Osteocyte (in vitro differentiated cells): ENCODE data around the genes LRRFIP2, CTDSPL and SCN5A.

- PRO-cap: no peak
Observed at GRCh38 chr3:37174349-37175232, at the start of gene LRRFIP2. Gene LRRFIP2 (minus strand): TSS chr3:37174582.

DNA sequence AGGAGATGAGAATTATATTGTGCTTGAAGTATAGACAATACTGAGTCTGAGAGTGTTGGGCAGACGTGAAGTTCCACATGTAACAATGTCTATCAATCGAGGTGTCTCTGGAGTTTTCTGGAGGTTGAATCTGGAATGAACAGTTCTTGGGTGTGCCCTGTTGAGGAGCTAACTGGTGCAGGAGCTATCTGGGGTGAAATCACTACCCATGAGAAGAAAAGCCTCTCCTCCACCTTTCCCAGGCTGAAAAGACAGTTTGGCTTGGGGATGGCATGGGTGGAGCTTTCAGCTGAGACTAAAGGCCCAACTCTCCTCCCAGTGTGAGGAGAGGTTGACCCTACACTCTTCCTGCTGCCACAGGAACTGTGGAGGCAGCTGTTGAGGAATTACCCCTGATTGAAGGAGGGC is 14.4 kb upstream of the GOLGA4 start:
- PRO-cap: no peak

DNA sequence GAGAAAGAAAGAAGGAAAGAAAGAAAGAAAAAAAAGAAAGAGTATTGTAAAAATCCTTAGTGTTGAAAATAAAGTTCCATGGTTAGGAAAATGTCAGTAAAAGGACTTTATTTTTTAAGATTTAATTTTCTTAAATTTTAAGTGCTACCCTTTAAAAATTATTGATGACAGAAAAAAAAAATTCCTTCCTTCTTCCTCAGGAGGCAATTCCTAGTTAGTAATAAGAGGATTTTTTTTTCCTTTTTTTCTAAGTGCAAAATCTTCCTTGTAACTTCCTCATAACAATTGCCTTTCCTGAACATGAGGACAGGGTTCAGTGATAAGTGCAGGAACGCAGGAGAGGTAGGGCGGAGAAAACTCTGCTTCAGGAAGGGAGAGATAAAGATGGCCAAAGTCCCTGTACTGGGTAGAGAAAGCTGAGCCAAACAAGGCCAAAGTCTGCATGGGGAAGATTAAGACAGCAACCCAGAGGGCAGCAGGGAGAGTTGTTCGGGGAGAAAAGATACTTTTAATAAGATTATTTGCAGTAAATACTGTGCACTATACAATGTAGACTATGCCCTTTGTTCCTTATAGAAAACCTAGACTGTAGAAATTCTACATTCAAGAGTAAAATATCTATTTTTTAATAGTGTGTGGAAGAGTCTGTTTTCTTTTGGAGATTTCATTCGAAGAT is 13.4 kb upstream of the GOLGA4 start:
- PRO-cap: no peak

GRCh38 chr3:37299217-37299535 is 56.1 kb downstream of the GOLGA4 start:
- PRO-cap: no peak

DNA sequence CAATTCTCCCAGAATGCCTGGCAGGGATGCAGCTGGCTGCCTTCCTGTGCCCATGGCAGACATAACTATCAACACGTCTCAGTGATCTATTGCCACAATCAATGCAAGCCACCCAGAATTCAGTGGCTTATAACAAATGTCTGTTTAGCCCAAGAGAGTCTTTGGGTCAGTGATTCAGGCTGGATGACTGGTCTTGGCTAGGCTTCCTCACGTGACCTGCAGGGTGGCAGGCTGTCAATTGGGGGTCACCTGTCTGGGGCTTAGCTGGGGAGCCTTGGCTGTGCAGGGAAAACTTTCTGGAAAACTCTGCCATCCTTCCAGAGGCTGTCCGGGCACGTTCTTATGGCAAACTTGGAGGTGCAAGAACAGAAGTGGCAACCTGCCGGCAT is 64.4 kb upstream of the ITGA9 start:
- PRO-cap: no peak

- PRO-cap: no peak
Observed at GRCh38 chr3:37526436-37527118, 74.6 kb downstream of the ITGA9 start.

GRCh38 chr3:37739447-37740143 is 122.1 kb upstream of the CTDSPL start:
- PRO-cap: no peak

DNA sequence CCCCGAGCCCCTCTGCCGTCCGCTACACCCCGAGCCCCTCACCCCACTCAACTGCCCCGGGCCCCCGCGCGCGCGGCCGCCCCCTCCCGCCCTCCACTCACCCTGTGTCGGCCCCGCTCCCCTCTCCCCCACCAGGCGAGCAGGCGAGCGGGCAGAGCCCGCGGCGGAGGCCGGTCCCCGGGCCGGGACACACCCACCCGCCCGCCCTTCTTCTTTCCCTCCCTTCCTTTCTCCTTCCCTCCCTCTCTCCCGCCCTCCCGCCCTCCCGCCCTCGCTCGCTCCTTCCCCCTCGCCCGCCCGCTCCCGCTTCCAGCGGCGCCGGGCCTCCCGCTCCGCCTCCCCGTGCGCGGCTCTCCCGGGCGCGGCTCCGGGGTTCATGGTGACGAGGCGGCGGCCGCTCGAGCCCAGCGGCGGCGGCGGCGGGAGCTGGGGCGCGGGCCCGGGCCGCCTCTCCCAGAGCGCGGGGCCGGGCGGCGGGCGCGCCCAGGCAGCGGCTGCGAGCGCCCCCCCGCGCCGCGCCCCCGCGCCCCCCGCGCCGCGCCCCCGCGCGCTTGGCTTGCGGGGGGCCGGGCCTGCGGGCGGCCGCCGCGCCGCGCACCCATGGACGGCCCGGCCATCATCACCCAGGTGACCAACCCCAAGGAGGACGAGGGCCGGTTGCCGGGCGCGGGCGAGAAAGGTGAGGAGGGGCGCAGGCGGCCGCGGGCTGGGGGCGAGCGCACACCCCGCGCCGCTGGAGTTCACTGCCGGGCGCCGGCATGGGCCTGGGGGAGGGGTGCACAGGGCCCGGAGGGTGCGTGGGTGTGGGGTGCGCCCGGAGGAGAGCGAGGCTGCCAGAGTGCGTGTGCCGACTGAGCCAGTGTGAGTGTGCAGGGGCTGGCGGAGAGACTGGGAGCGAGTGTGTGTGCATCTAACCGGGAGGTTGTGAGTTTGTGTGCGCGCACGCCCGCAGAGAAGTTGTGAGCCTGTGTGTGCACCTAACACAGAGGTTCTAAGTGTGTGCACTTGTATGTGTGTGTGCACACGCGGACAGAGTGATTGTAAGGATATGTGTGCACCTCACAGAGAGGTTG is at the start of gene CTDSPL:
CTDSPL (plus strand) TSS at position 281 of the 1,073 bp plus-strand sequence.
- PRO-cap: unidirectional peak, plus-strand start at position 352 of the sequence

- PRO-cap: no peak
Observed at GRCh38 chr3:37942883-37943448, 47.6 kb upstream of the VILL start.

- PRO-cap: no peak
Observed at GRCh38 chr3:37982124-37983036, 8.2 kb upstream of the VILL start.

- PRO-cap: no peak
Observed at GRCh38 chr3:37983274-37983901, 7.2 kb upstream of the VILL start.

DNA sequence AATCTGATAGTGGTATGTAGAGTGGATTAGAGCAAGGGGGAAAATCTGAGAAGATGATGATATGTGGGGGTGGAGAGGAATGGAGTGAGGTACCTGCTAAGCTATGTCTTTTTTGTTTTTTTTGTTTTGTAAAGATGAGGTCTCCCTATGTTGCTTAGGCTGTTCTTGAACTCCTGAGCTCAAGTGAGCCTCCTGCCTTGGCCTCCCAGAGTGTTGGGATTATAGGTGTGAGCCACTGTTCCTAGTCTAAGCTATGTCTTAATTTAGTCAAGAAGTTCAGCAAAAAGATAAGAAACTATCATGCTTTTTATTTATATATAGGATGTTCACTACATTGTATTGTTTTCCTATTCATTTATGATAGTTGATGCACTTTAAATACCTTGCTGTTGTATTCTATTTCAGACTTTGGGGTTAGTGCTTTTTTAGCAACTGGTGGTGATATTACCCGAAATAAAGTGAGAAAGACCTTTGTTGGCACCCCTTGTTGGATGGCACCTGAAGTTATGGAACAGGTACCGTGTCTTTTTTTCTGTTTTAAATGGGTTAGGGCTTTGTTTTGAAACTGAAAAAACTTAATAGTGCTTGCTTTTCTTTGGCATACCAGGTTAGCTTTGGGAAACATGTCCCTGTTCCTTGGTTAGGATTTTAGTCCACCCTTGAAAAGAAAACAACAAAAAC is 44.3 kb upstream of the SLC22A13 start:
- PRO-cap: no peak

GRCh38 chr3:38347129-38347397 is 478 bp downstream of the XYLB start:
- PRO-cap: no peak

GRCh38 chr3:38347398-38347878 is 853 bp downstream of the XYLB start:
- PRO-cap: no peak

DNA sequence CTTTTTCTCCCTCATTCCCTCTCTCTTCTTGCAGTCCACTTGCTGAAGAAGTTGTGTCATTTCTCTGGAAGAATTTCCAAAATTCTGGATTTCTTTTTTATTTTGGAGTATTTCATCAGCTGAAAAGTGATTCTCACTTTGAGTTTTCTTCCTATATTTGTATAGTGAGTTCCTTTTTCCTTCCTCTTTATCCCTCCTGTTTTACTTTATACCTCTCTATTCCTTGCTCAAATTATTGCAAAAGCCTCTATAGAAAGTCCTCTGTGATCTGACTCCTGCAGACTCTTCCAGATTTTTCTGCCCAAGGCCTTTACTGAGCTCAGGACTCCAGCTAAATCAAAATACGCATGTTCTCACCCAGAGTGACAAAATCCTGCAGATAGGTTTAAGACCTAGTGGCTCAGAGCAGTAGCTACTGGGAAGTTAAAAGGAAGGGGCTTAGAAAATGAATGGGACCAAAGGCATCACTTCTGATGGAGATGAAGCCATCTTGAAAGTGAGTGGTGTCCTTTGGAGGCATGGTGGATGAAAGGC is 39.8 kb upstream of the ACVR2B start:
- PRO-cap: no peak

- PRO-cap: no peak
Observed at GRCh38 chr3:38459085-38460083, 5.7 kb downstream of the ACVR2B start.

DNA sequence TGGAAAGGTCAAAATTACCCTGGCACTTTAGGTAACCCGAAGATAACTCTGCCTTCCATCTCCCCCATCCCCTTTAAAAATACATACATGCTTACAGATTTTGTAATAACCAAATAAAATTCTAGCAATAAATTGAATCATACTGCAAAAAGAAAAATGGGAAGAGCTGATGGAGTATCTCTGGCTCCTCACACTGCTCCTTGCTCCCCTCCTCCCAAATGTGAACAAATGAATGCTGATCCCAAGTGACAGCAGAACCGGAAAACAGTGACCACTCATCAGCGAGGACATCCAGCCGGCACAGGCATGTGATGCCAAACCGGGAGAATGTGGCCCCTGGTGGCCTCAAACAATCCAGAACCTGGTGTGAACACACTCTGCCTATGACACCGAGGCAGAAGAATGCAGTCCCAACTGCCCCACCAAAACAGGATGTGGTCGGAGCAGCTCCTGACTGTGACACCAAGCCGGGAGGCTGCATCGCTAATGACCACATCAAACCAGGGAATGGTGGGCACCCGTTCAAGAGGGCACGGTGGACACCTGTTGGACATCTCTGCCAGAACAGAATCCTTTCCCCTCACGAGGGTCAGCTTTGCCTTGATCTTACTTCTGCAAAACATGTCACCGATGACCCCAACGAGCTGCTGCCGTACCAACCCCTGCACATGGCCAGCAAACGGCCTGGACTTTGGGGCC is 15.4 kb downstream of the SCN5A start:
- PRO-cap: no peak

DNA sequence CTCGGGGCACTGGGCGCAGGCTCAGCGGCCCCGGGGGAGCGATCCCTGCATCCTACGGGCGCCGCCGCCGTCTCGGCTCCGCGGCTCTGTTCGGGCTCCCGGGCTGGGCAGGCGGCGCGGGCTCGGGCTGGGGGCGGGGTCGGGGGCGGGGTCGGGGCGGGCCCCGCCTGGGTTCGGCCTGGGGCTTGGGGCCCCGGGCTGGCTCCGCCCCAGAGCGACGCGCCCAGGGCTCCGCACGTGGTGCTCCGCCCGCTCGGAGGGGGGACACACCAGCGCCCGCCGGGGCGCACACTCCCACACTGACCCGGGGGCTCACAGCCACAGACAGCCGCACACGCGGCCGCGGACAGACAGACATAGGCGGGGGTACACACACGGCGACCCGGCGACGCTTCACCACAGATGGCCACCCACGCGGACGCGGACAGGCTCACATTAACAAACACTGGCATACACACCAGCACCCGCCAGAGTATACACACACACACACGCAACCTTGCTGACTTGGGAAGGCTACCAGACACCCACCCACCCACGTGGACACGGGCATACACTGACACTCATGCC is at the start of gene SCN5A:
SCN5A (minus strand) TSS at position 88 of the 567 bp plus-strand sequence.
- PRO-cap: unidirectional peak, minus-strand start at position 88 of the sequence

DNA sequence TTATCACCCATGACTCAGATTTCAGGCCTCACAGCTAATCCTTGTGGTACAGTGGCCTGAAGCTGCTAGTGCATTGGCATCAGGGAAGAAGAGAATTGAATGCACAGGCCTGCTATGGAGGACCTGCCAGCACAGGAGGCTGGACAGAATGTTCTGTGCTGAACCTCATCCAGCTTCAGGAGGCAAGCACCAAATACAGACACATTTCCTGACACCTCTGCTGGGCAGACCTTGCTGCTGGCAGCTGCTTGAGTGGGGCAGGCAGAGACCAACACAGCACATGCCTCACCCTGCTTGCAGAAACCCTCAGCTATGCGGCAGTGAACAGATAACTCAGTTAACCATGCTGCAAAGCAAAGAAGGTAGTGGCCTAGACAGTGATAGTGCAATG is 68.0 kb upstream of the SCN5A start:
- PRO-cap: no peak

DNA sequence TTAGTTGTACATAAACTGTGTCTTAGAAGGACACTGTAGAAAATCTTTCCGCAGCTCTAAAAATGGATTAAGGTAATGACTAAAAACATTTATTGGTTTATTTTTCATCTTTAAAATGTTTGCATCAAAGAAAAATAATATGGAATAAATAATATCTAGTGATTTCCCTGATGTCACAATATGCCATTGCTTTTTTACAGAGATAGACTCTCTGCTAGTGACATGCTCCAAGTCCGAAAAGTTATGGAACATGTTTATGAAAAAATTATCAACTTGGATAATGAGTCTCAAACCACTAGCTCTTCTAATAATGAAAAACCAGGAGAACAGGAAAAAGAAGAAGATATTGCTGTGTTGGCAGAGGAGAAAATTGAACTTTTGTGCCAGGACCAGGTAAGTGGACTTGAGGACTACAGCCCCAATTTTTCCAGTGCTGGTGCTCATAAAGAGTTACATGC is 13.7 kb downstream of the GORASP1 start:
- PRO-cap: no peak